Fibroblast of villous mesenchyme (primary cell): ENCODE results near the genes ZG16B, BICDL2, MMP25 and CLUAP1.

DNA sequence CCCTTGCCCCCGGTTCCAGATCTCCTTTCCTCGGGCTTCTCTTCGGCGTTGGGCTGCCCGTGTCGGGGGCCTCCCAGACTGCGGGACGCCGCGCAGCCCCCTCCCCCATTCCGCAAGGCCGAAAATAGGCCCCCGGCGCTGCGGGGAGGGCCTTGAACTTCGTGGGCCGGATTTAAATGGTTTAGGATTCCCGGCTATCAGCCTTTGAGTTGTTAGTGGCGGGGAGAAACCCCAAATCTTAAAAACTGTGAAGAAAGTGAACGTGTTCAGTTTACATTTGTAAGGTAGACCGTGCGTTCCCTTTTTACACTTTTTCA is 760 bp downstream of the SRRM2 start:
- CAGE, long polyA plus RNA: no peak

GRCh38 chr16:2761724-2762336 is 9.4 kb downstream of the SRRM2 start:
- CAGE, long polyA plus RNA: no peak

GRCh38 chr16:2829538-2830568 is at the start of gene ZG16B:
ZG16B (plus strand) TSS chr16:2830303.
- CAGE, long polyA plus RNA: no peak

GRCh38 chr16:2955538-2956063 is 8.5 kb upstream of the KREMEN2 start:
- CAGE, long polyA plus RNA: no peak

DNA sequence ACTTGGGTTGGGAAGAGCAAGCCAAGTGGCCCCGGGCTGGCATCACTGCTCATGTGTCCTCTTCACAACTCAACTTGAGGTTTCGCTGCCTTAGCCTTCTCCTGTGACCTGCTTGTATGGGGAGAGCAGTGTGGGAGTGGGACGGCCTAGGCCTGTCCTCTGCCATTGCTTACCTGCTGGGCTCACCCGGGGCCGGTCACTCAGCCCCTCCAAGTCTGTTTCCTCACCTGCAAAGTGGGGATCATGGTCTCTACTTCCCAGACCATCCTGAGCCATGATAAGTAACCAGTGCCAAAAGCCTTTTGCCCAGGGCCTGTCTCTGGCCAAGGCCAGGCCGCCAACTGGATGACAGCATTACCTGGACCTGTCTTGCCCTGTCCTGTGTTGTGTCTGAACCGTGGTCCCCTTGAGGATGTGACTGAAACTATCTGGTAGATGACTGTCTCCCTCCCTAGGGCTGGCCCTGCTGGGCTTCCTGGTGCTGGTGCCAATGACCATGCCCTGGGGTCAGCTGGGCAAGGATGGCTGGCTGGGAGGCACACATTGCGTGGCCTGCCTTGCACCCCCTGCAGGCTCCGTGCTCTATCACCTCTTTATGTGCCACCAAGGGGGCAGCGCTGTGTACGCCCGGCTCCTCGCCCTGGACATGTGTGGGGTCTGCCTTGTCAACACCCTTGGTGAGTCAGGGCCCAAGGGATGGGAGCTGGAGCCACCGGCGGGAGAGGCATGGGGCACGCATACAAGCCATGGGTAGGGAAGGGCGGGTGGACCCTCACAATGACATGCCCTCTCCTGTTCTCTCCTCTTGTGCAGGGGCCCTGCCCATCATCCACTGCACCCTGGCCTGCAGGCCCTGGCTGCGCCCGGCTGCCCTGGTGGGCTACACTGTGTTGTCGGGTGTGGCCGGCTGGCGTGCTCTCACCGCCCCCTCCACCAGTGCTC is 1.8 kb downstream of the PAQR4 start:
- CAGE, long polyA plus RNA: no peak

- CAGE, long polyA plus RNA: no peak
Observed at GRCh38 chr16:3003575-3004676, 8.8 kb upstream of the CLDN9 start.

GRCh38 chr16:3009400-3010304 is 3.1 kb upstream of the CLDN9 start:
- CAGE, long polyA plus RNA: no peak

GRCh38 chr16:3036390-3037360 is at the start of gene BICDL2:
BICDL2 (minus strand) TSS chr16:3036944.
- CAGE, long polyA plus RNA: no peak

DNA sequence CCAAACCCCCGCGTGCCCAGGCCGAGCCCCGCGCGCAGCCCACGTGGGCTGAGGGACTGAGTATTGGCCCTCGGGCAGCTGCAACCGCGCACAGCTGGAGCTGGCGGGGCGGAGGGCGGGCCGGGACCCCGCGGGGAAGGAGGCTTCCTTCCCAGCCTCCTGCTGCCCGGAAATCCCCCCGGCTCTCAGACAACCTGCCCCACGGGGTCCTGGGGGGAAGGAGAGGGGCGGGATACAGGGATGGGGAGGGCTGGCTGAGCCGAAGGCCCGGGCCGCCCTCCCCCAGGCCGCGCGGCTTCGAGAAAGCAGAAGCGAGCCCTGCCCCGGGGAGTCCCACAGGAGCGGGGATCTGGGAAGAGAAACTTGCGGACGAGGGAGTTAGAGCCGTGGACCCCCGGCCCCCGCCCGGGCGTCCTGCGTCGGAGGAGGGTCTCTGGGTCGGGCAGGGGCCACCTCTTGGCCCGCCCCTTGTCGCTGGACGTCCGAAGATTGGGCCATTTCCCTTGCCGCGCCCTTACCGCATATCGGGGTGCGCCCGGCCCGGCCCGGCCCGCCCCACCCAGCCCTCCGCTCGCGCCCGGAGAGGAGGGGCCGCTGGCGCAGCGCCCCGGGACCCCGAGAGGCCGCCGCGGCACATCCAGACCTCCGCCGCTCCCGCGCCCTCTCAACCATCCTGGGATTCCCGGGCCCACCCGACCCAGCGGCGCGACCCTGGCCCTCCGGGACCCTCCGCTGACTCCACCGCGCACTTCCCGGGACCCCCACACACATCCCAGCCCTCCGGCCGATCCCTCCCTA is at the start of gene MMP25:
TSS of gene MMP25 (plus strand) at position 558 of the 798 bp plus-strand sequence.
- CAGE, long polyA plus RNA: no peak

GRCh38 chr16:3046802-3047849 is 765 bp downstream of the MMP25 start:
- CAGE, long polyA plus RNA: no peak

DNA sequence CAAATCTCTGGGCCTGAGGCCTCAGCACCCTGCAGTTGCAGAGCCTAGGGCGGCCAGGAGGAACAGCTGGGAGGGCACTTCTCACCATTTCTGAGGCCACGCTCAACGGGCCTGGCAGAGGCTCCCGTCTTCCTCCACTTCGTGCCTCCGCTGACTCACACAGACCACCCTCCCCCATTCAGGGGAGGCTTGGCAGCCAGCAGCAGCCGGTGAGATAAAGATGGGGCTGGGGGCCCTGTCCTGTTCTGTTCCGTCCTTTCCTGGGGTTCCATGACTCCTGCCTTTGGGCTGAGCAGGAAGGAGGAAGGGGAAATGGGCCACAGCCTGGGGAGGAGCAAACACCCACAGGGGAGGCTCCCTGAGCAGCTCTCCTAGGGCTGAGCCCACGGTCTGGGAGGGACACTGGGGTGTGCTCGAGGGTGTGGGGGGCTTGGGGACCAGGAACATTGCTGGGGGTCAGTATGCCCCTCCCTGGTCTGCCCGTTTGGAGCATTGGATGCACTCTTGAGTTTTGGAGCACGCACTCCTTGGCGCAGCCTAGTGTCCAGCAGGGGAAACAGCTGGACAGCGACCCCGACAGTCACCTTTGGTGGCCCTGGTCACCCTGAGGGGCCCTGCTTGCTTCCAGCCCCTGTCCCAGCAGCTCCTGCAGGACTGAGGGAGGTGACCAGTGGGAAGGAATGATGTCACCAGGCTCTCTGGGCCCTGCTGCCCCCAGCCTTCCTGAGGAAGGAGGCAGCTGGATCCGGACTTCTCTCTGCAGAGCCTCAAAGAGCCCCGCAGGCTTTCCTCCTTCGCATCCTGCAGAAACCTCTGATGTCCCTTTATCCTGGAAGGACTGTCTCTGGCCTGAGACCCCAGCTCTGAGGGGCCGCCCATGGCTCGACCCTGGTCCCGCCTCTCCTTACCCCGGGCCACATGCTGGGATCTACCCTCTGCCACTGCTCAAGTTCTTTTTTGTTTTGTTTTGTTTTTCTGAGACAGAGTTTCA is 12.0 kb downstream of the ZSCAN10 start:
- CAGE, long polyA plus RNA: no peak

- CAGE, long polyA plus RNA: no peak
Observed at GRCh38 chr16:3101101-3101878, 2.2 kb upstream of the ZSCAN10 start.

DNA sequence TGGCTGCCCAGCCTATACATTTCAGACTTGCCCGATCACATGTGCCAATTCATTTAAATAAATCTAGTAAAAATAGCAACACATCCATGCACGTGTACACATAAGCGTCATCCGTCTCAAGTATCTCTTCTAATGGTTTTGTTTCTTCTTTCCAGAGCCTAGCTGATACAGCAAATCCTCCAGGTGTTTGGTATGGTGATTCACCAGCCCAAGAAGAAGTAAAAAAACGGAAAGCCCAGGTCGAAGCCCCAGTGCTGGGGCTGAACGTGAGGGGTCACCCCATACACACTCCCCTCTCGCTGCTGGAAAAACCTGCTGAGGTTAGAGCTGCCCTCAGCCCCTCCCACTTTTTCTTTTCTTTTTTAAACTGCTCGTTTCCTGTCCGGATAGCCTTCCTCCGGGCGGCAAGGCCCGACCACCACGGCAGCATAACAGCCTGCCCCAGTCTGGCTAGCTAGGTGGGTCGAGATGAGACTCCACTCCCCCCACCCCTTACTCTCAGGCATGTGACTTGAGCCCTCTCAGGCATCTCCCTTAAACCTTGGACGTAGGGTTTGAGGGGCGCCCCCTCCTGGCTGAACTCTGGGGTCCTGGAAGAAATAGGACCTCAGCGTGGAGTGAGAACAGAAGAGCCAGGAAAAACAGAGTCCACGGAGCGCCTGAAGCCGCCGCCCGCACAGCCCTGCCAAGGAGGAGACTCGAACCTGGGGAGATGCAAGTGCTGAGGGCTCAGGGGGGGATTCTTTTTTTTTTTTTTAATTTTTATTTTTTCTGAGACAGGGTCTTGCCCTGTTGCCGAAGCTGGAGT is 39.3 kb downstream of the ZNF213 start:
- CAGE, long polyA plus RNA: no peak

GRCh38 chr16:3191196-3191889 is 43.6 kb downstream of the ZNF200 start:
- CAGE, long polyA plus RNA: no peak

DNA sequence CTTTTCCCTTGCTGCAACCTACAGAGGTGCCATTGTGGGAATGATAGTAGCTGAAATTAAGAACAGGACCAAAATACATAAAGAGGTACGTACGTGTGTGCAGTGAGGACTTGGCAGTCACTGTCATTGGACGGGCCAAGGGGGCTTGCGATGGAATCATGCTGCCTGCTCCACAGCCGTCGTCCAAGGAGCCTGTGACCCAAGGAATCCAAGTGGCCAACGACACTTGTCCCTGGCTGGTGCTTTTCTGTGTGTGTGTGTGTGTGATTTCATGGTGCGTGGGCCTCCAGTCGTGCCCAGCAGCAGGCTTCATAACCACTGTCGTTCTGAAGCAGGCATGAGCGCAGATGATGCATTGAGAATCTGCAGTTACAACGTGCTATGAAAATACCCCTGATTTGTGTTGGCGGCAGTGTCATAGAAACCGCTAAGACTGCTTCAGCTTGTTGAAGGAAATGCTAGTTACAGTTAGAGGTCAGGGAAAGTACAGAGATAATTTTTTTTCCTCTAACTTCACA is 15.7 kb downstream of the C16orf90 start:
- CAGE, long polyA plus RNA: no peak

DNA sequence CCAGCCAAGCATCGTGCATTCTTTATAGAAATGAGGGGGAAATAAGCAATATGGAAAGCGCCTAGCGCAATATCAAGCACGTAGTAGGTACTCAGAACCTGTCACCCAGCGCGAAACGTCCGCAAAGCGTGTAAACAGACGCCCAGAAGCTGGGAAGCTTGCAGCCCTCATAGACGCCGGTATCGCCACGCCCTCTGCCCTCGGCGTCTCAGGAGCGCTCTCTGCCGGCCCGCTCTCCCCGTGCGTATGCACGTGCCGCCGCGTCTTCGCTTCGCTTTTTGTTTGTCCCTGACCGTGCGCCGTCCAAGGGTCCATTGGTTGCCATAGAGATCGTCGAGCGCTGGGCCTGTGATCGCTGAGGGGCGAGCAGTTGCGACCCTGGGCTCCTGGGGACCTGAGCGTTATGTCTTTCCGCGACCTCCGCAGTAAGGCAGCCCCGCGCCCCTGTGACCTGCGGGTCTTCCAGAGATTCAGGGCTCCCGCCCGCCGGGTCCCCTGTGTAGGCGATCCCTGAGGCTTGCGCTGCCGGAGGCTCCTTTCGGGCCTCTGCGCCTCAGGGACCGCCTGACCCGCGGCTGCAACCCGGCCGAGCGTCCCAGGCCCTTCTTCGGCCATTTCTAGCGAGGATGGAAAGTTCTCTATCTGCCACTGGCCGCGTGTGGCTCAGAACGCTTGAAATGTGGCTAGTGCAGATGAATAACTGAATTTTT is at the start of gene CLUAP1:
TSS of gene CLUAP1 (plus strand) at position 340 of the 710 bp plus-strand sequence.
- CAGE, long polyA plus RNA: no peak

DNA sequence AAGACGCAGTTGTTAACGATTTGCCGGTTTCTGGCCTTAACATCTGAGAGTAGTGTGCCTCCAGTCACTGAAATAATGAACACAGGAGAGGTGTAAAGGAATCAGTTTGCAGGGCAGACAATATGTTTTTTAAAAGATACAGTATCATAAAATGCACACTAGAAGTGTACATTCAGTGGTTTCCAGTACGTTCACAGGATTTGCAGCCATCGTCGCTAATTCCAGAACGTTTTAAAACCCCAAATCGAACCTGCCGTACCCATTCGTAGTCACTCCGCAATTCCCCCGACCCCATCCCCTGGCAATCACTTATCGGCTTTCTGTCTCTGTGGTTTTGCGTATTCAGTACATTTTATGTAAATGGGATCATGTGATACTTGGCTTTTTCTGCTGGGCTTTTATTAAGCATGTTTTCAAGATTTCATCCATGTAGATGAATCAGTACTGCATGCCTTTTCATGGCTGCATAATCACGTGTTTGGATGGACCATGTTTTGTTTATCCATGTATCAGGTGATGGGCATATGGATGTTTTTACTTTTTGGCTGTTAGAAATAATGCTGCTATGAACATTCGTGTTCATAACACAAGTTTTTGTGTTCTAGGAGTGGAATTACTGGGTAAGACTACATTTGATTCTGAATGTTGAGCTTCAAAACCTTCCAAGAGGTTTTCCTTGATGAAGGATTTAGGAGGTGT is 1.6 kb upstream of the SLX4 start:
- CAGE, long polyA plus RNA: no peak

DNA sequence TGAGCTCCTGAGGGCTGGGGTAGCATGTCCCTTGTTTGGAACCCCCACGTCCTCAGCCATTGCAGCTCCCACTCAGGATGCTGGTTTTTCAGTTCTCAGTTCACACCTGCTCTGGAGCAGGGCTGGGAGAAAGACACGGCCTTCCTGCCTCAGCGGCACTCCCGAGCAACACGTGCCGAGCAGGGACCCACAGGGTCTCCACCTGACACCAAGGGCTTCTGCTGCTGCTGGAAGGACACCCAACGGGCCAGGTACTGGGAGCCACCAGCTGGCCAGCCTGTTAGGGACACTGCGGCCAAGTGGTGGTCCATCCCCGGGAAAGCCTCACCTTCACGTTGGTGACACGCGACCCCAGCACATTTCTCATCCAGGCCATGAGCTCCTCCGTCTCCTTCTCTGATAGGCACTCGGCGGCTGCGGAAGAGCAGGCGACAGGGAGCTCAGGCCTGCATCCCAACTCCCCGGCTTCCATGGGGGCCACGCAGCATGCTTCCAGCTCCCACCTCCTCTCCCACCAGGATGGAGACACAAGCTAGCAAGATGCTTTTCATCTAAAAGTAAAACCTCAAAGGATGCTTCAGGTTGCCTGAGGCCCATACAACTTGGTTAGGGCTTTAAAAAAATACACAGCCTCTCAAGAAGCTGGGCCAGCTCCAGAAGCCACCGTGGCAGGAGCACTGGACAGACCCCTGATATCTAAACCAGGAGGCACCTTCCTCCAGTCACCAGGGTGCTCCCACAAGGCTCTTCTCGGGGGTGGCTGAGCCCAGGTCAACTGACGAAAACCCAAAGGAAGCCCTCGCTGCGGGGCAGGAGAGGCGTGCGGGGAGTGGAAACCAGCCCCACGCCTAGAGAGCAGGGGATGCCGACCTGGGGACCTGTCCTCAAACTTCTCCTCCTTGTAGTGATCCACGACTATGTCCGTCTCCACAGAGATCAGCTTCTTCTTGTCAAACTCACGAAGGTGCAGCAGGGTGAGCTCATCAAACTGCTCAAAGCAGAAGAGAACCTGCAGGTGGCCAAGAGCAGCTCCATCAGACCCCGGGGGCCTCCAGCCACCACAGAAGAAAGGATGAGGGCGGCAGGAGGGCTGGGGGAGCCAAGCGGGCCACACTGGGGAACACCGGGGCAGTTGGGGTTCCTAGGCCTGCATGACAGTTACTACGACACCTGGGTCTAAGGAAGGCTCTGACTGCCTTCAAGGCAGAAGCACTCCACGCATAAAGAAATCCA is 8.5 kb downstream of the DNASE1 start:
- CAGE, long polyA plus RNA: no peak

GRCh38 chr16:3696853-3697179 is 20.5 kb downstream of the TRAP1 start:
- CAGE, long polyA plus RNA: no peak

DNA sequence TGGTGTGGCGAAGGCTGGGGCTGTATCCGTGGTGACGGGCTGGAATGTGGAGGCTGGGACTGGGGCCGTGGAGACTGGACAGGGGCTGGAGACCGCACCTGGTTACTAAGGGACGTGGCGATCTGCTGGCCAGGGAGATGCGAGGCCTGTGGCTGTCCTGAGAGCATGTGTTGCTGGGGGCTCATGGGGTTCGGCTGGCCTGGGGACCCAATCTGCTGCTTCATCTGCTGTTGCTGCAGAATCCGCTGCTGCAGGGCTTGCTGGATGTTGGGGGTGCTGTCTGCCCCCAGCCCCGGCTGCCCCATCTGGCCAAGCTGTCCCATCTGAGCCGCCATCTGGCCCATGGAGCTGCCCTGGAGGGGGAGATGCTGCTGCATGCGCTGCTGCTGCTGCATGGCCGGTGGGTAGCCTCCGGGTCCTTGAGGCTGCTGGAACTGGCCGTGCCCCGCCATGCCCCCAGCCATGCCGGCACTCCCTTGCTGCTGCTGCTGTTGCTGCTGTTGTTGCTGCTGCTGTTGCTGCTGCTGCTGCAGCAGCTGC is 10.7 kb upstream of the TRAP1 start:
- CAGE, long polyA plus RNA: no peak